Helper T cell (primary cell): ENCODE measurements around a stretch of chr5.

DNA sequence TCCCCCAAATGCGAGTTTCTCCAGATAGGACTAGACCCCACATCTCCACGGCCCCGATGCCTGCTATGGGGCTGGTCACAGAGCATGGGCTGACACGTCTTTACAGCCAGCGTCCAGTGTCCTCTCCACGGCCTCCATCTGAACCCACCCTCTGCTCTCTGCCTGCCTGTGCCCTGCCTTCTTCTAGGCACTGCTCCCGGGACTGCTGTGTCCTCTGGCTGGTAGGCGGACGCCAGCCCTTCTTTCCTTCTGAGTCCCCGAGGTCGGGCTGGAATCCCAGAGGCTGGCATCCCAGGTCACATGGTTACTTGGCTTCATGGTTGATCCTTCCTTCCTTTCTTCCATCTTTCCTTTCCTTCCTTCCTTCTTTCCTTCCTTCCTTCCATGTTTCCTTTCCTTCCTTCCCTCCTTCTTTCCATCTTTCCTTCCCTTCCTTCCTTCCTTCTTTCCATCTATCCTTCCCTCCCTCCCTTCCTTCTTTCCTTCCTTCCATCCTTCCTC, 67.0 kb upstream of the NEURL1B start:
- PRO-cap, 2 experiments = no peak in any of the 2 experiments

DNA sequence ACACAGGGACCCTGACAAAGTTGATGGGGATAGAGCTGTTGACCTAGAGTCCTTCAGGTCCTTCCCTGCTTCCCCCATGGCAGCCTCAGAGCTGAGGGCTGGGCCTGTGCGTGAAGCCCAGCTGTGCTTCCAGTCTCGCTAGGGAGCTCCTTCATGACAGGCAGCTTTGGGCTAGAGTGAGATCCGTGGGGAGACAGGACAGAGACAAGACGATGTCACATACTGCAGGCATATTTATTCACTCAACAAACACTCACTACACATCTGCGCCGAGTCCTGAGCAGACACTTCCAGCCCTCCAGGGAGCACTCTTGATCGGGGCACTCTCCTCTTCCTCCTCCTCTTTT, 56.4 kb upstream of the NEURL1B start:
- PRO-cap, 2 experiments = no peak in any of the 2 experiments

- PRO-cap, 2 experiments = no peak in any of the 2 experiments
Measured at GRCh38 chr5:172622004-172623221, 18.6 kb upstream of the NEURL1B start.

- PRO-cap, 2 experiments = no peak in any of the 2 experiments
Measured at GRCh38 chr5:172656586-172656836, 15.4 kb downstream of the NEURL1B start.

DNA sequence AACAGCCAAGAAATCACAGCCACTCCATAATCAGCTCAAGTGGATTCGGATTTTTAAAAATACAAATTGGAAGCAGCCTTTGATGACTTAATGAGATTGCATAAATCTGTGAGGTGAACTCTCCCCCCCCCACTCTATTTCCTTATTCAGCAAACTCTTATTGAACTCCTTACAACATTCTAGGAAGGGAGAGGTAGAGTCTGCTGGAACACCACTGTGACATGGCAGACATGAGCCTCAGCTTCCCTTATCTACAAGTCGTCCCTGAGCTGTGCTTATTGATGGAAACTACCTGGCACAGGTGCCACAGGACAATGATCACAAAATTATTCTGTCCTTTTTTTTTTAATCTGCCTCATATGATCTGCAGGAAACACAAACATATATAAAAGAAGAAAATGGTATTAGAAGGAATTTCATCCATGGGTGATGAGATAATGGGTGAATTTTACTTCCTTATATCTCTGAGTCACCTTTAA, 31.4 kb downstream of the NEURL1B start:
- PRO-cap, 2 experiments = no peak in any of the 2 experiments

- PRO-cap, 2 experiments = no peak in any of the 2 experiments
Measured at GRCh38 chr5:172737510-172737877, 33.5 kb downstream of the DUSP1 start.

DNA sequence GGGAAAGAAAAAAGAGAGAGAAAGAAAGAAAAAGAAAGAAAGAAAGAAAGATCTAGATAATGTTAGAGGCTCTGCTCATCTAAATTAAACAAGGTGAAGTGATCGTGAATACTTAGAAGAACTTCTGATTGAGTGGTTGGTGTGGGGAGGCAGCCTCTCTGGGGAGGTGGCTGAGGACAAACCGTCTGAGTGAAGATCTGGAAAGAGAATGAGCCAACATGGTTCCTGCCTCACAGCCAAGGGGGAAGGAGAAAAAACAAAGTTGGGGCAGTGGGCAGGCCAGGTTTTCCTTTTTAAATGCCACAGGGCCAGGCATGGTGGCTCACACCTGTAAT, 29.6 kb downstream of the DUSP1 start:
- PRO-cap, 2 experiments = no peak in any of the 2 experiments

DNA sequence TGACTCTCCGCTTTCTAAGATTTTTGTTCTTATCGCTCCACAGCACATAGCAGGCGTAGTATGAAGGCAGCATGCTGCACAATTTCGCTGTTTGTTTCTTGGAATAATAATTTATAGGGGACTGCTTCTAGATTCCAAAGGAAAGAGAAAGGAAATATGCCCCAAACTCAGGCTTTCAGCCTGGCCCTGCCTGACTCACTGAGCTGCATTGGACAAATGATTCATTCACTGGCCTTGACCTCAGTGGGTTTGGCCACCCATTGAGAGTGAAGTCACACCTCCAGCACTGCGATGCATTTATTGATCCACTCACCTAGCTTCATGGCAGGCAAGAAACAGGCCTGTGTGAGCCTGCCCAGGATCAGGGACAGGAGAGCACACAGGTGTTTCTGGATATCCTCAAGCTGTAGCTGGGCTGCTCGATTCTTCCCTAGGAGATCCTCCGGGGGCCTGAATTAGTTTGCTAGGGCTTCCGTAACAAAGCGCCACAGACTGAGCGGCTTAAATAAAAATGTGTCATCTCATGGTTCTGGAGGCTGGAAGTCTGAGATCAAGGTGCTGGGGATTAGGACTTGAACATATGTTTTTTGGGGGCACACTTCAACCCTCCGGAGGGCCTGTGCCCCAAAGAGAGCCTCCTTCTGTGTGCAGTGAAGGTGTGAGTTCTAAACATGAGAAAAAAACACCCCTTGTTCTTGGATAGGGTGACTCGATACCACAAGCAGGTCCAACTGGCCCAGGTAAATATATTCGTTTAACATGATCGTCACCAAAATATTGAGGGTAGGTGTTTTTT, 7.3 kb upstream of the DUSP1 start:
- PRO-cap, 2 experiments = no peak in any of the 2 experiments

- PRO-cap, 2 experiments = no peak in any of the 2 experiments
Measured at GRCh38 chr5:172792647-172793255, 21.8 kb upstream of the DUSP1 start.

DNA sequence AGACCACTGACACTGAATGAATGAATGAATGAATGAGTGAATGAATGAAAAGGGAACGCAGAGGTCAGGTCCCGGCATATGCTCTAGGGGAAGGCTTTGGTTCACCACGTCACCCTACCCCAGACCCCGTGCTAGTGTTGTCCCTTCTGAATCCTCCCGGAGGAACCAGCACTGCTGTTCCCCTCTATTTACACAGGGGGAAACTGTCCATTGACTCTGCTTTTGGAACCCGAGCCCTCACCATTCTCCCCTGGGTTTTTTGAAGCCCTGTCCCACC, 1.0 kb upstream of the ERGIC1 start:
- PRO-cap, 2 experiments = no peak in any of the 2 experiments

- PRO-cap, 2 experiments = no peak in any of the 2 experiments
Measured at GRCh38 chr5:172854886-172855443, 20.9 kb downstream of the ERGIC1 start.

DNA sequence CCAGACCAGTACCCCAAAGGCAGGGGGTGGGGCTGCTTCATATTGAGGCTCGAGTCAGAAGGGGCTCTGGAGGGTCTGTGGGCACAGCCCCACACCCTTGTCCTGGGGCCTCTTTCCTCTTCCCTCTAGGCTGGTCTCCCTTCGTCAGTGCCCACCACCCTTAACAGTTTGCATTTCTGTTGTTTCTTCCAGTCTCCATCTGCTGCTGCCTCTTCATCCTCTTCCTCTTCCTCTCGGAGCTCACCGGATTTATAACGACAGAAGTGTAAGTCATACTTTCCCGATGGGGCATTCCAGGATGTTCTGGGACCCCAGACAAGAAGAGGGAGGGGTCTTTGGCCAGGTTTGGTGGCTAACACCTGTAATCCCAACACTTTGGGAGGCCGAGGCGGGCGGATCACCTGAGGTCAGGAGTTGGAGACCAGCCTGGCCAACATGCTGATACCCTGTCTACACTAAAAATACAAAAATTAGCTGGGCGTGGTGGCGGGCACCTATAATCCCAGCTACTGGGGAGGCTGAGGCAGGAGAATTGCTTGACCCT, 62.3 kb upstream of the RPL26L1 start:
- PRO-cap, 2 experiments = no peak in any of the 2 experiments

DNA sequence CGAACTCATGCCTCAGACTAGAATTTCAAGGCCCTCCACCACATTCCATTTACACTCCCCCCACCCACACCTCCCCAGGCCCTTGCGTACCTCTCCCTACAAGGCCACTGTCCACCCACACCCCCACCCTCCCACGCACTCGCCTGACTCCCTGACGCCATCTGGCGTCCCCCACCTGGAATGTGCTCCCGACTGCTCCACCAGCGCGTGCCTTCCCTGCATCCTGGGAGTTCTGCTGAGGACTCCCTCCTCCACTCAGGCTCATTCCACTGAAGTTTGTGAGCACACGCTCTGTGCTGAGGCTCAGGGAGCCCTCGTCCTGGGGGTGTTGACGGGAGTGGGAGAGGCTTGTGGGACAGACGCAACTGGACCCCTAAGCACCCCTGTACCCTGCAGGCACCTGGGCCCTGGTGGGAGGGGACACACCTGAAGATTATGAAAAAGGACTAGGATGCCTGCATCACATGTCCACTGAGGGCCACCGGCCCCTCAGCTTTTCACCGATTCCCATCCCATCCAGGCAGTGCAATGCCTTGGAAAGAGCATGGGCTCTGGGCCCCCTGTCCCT, 56.2 kb upstream of the RPL26L1 start:
- PRO-cap, 2 experiments = no peak in any of the 2 experiments

DNA sequence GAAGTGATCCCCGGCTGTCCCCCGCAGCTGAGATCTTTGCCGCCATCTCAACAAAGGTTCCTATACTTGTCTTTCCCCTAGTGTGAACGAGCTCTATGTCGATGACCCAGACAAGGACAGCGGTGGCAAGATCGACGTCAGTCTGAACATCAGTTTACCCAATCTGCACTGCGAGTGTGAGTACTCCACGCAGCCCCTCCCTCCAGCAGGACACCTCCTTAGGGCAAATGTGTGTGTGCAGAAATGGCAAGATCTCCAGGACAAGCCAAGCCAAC, 49.7 kb upstream of the RPL26L1 start:
- PRO-cap, 2 experiments = no peak in any of the 2 experiments

DNA sequence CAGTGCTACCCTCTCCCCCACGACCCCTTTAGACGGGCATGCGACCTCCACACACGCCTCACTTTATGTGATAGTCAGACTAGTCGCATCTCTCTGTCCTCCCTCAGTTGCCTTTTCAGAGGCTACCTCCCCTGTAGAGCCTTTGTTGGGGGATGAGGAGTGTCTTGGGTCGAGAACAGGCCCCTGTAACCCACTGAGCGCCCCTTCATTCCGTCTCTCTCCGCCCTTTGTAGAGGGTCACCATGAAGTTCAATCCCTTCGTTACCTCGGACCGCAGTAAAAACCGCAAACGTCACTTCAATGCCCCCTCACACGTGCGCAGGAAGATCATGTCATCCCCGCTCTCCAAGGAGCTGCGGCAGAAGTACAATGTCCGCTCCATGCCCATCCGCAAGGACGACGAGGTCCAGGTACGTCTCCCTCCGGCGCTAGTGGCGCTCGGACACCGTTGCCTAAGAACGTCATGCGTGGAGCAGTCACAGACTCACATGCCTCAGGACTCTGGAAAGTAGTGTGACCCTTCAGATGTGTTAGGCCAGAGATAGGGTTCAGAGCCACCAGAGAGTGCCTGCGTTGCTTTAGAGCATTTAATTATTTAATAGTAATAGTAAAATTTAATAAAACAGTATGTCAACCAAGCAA, 529 bp downstream of the RPL26L1 start:
- PRO-cap, 2 experiments = no peak in any of the 2 experiments

- PRO-cap, 2 experiments = no peak in any of the 2 experiments
Measured at GRCh38 chr5:173040137-173040336, 16.1 kb upstream of the CREBRF start.

- PRO-cap, 2 experiments = no peak in any of the 2 experiments
Measured at GRCh38 chr5:173228537-173229118, 6.4 kb downstream of the NKX2-5 start.

GRCh38 chr5:173265244-173265862, 30.3 kb upstream of the NKX2-5 start:
- PRO-cap, 2 experiments = no peak in any of the 2 experiments

DNA sequence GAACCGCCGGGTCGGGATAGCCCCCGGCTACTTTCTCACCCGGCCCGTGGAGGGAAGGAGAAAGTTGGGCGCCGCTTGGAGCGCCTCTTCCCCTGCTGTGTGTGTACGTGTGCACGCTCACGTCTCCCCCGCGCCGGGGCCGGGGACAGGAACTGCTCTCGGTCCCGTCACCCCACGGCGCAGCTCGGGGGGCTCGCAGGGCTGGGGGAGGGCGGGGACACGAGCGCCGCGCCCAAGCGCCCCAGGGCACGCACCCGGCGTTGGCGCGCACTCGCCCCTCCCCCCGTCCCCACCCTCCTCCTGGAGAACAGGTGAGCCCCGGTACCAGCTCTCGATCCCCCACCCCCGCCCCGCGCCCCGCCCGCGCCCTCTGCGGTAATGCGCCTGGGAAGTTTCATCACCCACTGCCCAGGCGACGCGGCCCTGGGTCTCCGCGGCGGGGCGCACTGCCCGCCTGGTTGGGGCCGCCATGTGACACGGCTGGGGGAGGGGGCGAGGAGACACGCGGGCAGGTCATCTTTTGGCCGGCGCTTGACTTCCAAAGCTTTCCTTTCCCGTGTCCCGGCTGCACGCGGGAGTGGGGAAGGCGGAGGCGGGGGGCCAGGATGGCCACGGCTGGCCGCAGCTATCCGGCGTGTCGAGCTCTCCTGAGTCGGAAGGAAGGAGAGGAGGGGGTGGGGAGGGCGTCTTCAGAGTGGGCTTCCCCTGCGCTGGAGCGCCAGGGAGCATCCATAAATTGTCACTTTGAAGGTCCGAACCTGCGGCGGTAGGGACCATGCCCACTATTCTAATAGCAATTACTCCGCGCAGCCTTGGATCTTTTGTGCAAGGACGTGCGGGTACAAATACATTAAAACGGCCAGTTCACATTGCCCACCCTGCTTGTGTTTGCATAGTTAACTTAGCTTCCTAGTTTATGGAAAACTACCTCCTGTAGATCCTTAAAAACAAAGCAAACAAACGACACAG, 1.5 kb upstream of the STC2 start:
- PRO-cap, 2 experiments = no peak in any of the 2 experiments

DNA sequence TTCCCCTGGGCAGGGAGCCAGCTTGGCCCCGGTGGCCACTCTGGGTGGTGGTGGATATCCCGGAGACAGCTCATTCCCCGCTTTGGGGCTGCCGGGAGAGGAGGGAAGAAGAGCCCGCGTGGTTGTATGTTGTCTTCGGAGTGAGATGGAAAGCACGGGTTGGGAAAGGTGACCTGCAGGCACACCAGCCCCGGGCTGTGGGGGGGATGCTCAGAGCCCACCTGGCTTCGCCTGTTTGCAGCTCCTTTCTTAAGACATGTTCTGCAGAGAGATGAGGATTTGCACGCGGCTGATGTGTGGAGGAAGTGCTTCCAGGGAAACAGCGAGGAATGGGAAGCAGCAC, 84.6 kb upstream of the STC2 start:
- PRO-cap, 2 experiments = no peak in any of the 2 experiments